HEK293 (cell line): ENCODE results near the genes MRPS11, RHCG and MESP1.

DNA sequence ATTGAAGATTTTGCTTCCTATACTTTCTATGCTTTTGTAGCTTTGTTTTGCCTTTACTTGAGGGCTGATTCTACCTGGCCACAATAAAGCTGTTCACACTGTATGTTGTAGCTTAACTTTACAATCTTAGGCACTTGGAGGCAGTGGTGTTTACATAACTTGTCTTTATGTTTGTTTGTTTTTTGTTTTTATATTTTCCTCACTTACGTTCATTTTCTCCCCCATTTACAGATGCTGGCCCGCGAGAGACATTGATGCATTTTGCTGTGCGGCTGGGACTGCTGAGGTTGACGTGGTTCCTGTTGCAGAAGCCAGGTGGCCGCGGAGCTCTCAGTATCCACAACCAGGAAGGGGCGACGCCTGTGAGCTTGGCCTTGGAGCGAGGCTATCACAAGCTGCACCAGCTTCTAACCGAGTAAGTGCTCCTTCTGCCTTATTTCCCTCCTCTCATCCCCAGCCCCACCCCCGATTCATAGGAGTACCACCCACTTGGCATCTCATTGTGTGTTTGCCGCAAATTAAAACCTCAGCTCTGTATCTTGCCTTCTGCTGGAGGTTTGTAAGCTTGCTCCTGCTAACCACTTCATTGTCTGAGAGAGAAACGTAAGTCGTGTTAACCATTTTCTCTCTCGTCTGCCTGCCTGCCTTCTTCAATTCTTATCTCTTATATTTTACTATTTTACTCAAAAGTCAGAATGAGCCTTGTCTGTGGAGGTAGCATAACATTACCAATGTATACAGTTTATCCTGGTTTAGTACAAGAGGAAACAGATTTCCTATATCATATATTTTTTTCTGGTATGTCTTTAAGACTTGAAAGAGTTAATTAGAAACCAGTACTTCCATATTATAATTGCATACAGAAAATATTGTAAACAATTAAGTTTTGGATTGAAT, 163.4 kb downstream of the AKAP13 start:
- PRO-cap = no peak
- RRBS, 2 experiments = no CpG with 5 or more reads among the region's 16 CpGs

GRCh38 chr15:85579916-85580720, 199.7 kb downstream of the AKAP13 start:
- PRO-cap = no peak
- RRBS, 2 experiments = no CpG with 5 or more reads among the region's 14 CpGs

GRCh38 chr15:85649373-85649872, 145.3 kb downstream of the KLHL25 start:
- PRO-cap = no peak
- RRBS, 2 experiments = no CpG with 5 or more reads among the region's 6 CpGs

DNA sequence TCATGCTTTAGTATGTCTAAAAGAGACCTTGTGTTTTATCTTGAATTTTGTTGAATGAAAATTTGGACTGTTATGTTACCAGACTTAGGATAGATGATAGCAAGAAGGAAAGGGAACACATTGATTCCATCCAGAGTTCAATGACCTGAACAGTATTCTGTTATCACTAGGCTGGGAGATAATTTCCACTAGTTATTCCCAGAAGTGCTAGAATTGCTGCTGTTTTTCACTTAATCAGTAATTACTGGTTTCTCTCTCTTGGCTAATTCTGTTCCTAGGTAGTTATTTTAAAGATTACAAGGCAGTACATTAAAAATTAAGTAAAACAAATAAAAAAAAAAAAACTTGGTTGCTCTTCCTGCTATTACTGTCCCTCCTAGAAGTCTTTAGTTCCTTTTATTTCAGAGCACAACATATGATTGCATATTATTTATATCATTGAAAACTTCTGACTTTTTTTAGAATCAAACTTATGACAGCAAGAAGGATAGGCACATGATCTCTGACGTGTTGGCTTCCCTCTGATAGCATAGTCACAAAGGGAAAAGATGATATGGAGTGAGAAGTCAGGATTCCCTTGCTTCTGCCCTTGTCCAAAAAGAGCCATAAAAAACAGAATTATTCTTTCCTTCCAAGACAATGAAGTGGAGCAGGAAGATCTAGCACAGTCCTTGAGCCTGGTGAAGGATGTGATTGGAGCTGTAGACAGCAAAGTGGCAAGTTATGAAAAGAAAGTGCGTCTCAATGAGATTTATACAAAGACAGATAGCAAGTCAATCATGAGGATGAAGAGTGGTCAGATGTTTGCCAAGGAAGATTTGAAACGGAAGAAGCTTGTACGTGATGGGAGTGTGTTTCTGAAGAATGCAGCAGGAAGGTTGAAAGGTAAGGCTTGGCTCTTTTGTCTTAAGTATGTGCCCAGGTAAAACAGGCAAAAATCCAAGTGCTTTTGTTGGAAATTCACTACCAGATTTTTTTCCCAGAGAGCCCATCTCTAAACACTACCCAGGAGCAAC, 72.0 kb downstream of the KLHL25 start:
- PRO-cap = no peak
- RRBS, 2 experiments = no CpG with 5 or more reads among the region's 4 CpGs

DNA sequence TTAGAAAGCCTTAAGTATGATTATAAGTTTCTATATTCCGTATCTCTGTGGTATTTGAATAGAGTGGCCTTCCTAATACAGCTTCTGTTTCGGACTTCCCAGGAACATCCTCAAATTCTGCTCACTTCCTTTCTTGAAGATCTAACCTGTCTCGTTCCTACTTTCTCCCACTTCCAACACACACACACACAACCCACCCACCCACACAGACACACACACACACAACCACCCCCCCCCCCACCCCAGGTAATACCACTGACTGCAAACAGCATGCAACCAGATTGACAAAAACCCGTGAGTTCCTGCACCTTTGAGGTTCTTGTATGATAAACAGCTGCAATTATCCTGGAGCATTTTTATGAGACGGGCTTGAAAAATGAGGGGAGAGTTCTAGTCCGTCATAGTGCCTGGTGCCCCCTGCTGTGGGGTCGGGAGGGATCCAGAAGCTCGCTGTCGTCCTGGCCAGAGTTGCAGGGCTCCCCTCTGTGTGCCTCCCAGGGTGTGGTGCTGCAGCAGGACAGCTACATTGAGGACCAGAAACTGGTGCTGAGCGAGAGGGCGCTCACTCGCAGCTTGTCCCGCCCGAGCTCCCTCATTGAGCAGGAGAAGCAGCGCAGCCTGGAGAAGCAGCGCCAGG, 54.1 kb downstream of the KLHL25 start:
- PRO-cap = no peak
- RRBS, 2 experiments = no CpG with 5 or more reads among the region's 16 CpGs

GRCh38 chr15:86161986-86162693, 82.5 kb downstream of the AGBL1 start:
- PRO-cap = no peak
- RRBS, 2 experiments = no CpG with 5 or more reads among the region's 4 CpGs

- PRO-cap = no peak
- RRBS, 2 experiments = no CpG with 5 or more reads among the region's 1 CpG
These were observed 689.3 kb downstream of the AGBL1 start for GRCh38 chr15:86769005-86769378.

DNA sequence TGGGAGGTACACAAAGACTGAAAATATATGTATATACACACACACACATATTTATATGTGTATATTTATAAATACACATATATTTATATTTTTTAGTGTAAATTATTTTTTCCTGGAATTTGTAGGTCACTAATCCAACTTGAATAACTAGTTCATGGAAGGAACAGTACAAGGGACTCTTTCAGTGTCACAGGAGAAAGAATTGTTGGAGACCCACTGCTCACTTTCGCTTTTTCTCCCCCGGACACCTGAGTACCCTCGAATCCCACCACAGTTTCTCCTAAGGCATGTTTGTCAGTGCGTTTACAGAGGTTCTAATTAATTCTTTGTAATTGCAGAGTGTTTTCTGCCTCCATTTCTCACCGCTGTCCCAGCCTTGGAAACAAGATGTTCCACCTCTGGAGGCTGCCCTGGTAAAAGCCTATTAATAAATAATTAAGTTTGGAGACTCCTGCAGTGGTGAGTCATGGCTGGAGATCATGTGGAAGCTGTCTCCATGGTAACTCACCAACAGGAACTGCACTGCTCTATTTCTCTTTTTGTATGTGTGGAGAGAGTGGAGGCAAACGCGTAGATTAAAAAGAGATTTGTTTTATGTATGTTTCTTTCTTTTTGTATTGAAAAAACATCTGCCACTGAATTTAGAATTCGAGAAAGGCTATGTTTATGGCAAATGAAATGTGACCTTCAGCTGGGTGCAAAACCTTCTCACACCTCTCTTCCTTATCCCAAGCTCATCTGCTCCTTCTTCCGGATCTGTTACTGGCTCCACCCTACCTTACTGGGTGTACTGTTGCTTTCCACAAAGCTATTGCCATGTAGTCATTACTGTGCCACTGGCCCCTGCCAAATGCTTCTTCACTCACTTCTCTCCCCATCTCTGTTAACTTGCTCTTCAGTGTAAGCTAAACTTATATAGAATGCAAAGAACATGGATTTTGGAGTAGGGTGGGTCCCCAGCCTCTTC, 778.8 kb downstream of the NTRK3 start:
- PRO-cap = no peak
- RRBS, 2 experiments = no CpG with 5 or more reads among the region's 9 CpGs

- PRO-cap = no peak
- RRBS, 2 experiments = no CpG with 5 or more reads among the region's 3 CpGs
These were observed 405.5 kb downstream of the NTRK3 start for GRCh38 chr15:87851082-87851456.

- PRO-cap = bidirectional peak, plus-strand start at chr15:88467708, minus-strand start at chr15:88467678; bidirectional peak, plus-strand start at chr15:88467918, minus-strand start at chr15:88467867
- RRBS, 2 experiments = 1 to 2% methylated on average over 11 to 15 of the region's 41 CpGs
These were observed at the start of gene MRPS11 for GRCh38 chr15:88467591-88468424. Gene MRPS11, plus strand, starts transcription at chr15:88467708.

DNA sequence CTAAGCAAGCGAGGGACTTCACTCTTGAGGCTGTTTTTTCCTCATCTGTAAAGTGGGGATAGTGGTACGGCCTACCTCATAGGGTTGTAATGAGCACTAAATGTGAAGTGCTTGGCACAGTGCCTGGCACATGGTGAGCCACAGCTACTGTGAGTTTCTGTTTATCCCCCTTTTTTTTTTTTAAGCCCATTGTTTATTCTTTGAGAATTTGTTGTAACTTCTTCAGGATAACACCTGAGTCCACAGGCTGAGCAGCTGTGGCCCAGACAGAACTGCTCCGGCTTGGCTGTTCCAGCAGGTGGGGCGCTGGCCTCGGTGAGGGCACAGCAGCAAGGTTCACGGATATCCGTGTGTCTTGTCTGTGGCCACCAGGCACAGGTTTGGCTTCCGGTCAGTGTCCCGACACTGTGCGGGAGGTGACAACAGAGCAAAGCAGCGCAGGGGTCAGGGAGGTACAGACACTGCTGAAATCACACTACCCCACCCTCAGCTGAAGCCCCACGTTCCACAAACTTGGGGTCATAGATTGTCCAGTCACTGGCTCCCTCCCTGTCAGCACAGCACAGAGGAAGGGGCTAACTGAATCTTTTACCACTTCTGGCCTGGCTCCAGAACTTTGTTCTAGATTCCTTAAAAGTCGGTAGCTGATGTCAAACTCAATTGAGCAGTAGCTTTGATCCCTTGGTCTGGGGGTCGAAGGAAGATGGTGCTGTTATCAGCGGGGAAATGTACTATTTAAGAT, 7.2 kb upstream of the ISG20 start:
- PRO-cap = no peak
- RRBS, 2 experiments = no CpG with 5 or more reads among the region's 15 CpGs

GRCh38 chr15:89113189-89114016, 25.1 kb downstream of the ABHD2 start:
- PRO-cap = no peak
- RRBS, 2 experiments = no CpG with 5 or more reads among the region's 7 CpGs

GRCh38 chr15:89127059-89127639, 38.9 kb downstream of the ABHD2 start:
- PRO-cap = no peak
- RRBS, 2 experiments = no CpG with 5 or more reads among the region's 3 CpGs

GRCh38 chr15:89127900-89128780, 39.9 kb downstream of the ABHD2 start:
- PRO-cap = no peak
- RRBS, 2 experiments = no CpG with 5 or more reads among the region's 6 CpGs

DNA sequence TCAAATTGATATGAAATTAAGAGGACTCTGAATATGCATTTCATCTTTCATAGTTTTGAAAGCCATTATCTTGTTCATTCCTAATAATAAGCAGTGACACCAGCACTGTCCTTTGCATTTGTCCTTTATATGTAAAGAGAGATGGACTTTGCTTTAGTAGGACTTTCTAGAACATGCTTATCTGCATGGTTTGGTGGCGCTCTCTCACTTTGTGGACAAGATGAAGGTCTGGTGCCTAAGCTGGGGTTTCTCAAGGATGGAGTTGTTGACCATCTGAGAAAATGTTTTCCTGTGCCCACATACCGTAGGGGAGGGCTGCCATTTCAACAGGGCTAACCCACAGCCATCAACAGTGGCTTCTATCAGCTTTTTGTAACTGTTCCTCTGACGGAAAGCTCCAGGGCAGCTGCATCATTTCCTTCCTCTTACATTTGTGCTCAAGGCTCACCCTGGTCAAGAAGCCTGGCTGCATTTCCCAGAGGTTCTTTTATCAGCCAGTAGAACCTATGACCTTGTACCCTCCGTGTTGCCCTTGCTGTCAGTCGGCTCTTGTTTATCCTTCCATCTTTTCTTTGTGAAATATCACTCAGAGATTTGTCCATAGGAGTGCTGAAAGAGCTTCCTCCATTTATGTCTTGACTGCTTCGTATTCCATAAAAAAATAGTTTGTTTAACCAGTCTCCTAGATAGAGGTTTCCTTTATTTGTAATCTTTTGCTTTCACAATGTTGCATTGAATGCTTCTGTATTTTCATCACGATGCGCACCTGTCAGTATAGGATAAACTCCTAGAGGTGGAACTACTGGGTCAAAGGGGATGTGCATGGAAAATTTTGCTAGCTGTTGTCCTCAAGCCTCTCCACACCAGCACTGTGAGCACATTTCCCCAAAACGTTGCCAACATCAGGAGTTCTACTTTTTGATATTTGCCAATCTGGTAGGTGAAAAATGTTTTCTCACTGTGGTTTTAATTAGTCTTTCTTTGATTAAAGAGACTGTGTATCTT, 44.7 kb downstream of the ABHD2 start:
- PRO-cap = no peak
- RRBS, 2 experiments = no CpG with 5 or more reads among the region's 9 CpGs

DNA sequence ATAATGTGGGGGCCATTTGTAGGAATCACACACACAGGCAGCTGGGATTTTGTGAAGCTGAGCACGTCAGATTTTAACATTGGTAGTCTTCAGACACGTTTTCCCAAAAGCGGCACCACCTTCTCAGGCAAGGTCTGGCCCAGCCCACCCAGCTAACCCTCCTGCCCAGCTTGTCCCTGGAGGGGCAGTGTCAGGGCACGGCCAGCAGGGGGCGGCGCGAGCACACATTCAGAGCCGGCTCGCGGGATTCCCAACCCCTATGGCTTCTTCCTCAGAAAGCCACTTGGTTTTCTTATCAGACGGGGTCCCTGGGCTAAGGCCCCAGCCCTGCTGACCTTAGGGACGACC, 14.6 kb downstream of the RLBP1 start:
- PRO-cap = unidirectional peak, plus-strand start at position 274 of the sequence
- RRBS, 2 experiments = no CpG with 5 or more reads among the region's 12 CpGs

GRCh38 chr15:89362182-89362781, 27.7 kb upstream of the POLG start:
- PRO-cap = bidirectional peak, plus-strand start at chr15:89362516, minus-strand start at chr15:89362421
- RRBS, 2 experiments = 13 to 14% methylated on average over 12 of the region's 61 CpGs

- PRO-cap = no peak
- RRBS, 2 experiments = 70 to 96% methylated on average over 15 to 16 of the region's 56 CpGs
These were observed at the start of gene RHCG for GRCh38 chr15:89496159-89497218. Gene RHCG, minus strand, starts transcription at chr15:89496583.

DNA sequence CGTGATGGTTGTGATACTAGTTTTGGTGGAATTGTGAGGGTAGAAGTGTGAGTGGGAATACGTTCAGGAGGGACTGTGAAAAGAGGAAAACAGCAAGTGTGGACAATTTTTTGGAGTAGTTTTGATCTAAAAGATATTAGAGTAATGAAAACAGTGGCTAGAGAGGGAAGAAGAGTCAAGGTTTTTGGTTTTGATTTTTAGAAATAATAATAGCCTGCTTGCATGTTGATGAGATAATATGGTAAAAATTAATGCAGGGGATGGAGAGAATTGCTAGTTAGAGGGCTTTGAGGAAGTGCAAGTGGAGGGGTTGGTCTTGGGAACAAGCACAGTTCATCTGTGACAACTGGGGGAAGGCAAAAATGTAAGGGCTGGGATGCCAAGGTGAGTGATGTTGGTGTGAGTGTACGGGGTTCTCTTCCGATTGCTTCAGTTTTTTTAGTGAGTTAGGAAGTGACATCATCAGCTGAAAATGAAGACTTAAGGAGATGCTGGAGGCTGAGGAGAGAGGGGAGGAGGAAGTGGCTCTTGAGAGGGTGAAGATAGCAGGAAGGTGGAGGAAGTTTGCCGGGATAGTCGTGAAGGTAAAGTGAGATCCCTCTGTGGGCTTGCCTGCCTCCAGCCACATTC, 12.6 kb downstream of the TICRR start:
- PRO-cap = no peak
- RRBS, 2 experiments = no CpG with 5 or more reads among the region's 6 CpGs

DNA sequence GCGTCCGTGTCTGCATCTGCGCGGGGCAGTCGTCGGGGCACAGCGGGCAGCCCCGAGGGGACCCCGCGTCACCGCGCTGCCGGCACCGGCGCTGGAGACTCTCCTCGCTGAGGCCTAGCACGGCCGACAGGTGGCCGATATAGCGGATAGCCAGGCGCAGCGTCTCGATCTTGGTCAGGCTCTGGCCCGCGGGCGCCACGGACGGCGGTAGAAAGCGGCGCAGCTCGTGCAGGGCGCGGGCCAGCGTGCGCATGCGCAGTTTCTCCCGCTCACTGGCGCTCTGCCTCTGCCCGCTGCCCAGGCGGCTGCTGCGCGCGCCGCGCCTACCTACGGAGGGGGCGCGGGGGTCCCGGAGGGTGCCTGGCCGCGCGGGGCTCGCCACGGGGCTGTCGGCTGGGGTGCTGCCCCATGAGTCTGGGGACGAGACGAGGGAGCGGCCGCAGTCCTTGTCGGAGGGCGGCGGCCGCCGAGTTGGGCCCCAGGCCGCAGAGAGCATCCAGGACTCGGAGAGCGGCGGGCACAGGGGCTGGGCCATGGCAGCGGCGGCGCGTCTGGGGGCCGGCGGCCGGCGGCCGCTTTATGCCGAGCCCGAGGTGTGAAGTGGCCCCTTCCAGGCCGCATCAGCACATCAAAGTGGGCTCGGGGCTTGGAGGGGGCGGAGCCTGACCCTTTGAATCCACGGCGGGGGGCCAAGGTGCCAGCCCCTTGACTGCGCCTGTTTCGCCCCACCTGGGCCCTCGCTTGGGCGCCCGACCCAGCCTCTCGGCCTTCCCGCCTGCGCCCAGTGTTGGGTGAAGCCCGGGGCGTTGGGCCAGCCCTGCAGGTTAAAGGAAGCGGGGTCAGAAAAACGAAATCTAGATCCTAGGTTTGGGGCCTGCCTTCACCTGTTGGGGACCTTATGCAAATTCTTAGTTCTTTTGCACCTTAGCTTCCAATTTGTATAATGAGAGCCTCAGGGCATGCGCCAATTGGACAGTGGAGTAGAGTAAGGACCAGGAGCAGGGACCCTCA, at the start of gene MESP1:
TSS of gene MESP1 (minus strand) at position 553 of the 1,011 bp plus-strand sequence.
- PRO-cap = bidirectional peak, plus-strand start at position 272 of the sequence, minus-strand start at position 141 of the sequence; bidirectional peak, plus-strand start at position 520 of the sequence, minus-strand start at position 491 of the sequence; unidirectional peak, minus-strand start at position 553 of the sequence; unidirectional peak, minus-strand start at position 602 of the sequence; unidirectional peak, minus-strand start at position 635 of the sequence
- RRBS, 2 experiments = no CpG with 5 or more reads among the region's 98 CpGs